SK-MEL-5 (cell line): ENCODE data around the genes INSL6, PLGRKT and CD274.

DNA sequence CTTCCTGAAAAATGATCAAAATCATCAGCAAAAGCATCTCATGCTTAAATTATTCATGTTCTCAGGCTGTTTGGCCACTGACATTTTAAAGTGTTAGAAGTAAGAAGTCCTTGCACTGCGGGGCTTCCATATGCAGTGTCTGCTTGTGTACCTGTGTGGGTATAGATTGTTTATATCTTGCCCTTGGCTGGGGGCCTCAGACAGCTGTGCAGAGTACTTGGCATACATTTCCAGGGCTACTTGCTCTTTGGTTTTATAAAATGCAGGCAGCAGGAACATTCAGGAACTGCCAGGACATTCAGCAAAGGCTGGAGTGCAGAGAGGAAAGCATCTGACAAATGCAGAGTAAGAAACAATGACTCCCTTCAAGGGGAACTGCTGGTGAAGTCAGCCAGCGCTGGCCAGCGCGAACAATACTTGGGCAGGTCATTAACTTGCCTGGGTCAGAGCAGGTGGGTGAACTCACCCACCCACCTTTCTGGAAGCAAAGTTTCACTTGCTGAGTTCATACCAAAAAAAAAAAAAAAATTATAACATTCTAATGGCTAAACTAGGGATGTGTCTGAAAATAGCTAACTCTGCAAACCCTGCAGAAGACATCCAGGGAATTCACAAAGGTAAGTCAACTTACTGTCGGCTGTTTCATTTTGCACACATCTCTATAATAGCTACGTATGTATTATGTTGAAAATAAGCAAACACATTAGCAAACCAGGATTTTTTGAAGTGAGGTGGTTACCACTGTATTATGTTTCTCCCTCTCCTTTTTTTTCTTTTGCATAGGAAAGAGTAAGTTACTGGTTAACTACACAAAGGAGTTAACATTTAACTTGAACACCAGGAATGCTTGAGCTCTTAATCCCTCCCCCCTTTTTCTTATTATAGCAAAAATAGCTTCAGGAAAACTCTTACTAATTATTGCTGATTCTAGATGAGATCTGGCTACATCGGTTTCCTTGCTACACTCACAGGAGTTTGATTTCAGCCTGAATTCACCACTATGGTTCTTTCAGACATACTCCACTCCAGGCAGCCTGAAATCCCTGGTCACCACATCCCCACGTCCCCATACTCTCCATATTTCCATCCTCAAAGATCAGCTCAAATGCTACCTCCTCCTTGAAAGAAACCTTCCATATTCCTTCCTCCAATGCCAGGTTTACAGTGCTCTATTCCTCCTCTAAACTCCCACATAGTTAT is 152.2 kb downstream of the GLIS3 start:
RAMPAGE:
- cytosol, long total RNA, result no peak
- long total RNA, result no peak
- nucleus, long total RNA, result no peak

DNA sequence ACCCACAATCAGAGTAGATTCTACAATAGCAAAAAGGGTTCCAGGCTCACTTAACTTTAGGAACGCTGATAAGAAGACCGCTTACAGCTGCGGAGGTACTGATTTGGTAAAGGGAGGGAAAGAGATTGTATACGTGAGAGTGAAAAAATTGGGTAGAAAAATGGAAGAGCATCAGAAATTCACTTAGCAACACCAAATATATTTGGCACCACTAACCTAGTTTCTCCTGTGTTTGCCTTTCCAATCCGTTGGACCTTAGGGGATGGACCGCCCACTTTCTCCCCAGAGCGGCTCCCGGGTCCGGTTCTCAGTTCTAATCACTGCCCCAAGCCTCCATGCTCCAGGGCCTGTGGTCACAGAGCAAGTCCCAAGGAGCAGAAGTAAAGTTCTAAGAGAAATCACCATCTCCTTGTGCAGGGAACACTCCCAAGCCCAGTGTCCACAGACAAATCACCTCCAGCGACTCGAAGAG is 820 bp upstream of the SLC1A1 start:
RAMPAGE:
- cytosol, long total RNA, result no peak
- long total RNA, result no peak
- nucleus, long total RNA, result no peak

DNA sequence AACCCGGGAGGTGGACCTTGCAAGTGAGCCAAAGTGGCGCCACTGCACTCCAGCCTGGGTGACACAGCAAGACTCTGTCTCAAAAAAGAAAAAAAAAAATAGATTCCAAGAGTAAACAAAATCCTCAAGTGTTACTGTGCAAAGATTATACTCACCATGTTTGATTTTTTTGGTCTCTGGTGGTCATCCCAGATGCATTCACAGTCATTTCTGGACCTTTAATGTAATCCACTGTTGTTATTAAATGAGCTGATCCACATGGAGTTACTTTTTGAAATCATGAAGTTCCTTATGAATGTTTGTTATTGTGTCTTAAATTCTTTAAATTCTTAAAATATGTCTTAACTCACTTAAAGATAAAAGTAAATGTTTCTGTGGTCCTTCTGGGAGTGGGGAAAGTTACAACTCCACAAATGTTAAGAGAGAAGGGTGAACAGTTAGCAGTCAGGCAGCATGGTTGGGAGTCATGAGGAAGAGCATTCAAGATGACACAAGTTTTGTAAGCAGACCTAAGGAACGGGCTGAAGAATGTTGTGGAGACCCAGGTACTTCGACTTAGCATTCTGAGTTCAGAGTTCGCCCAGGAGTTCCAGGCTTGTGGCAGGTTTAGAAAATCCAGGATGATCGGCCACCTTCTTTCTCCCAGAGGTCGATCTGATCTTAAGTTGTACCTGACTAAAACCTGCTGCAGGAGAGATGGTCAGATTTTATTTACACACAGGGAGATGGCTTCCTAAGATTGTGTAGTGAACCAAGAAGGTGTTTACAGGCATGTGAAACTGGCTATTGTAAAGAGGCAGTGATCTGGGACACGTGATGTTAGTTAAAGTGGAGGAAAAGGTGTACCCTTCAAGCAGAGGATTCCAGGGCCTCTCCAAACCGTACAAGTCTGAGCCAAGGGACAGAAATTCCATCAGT is 17.1 kb downstream of the SLC1A1 start:
RAMPAGE:
- cytosol, long total RNA, result no peak
- long total RNA, result no peak
- nucleus, long total RNA, result no peak

GRCh38 chr9:4554089-4554488 is 63.8 kb downstream of the SLC1A1 start:
RAMPAGE:
- cytosol, long total RNA, result no peak
- long total RNA, result no peak
- nucleus, long total RNA, result no peak

DNA sequence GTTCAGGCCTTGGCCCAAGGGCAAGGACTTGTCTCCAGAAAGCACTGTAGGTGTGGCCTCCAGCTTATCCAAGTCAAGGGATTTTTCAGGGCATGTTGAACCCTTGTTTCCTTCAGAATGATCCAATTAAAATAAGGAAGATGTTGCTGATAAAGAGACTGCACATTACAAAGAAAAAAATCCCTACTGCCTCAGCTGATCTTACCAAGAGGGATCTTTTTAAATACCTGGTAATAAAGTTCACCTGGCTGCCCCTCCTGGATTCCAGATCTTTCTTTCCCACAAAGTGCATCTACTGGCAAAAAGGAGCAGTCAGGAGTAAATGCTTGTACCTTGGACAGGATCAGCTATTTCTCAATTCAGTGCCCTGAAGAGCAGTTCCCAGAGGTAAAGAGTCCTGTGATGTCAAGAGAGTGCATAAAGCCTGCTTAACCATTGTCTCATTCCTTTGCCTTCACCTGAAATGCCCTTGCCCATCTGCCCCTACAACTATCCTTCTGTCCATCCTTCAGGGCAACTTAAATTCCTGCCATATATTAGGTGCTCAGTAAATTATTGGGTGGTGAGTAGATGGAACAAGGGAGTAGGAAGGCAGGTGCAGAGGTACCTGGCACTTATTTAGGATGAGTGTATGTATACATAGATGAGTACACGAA is 79.9 kb upstream of the PLPP6 start:
RAMPAGE:
- cytosol, long total RNA, result no peak
- long total RNA, result no peak
- nucleus, long total RNA, result no peak

GRCh38 chr9:4615132-4615715 is 46.9 kb upstream of the PLPP6 start:
RAMPAGE:
- cytosol, long total RNA, result no peak
- long total RNA, result no peak
- nucleus, long total RNA, result no peak

DNA sequence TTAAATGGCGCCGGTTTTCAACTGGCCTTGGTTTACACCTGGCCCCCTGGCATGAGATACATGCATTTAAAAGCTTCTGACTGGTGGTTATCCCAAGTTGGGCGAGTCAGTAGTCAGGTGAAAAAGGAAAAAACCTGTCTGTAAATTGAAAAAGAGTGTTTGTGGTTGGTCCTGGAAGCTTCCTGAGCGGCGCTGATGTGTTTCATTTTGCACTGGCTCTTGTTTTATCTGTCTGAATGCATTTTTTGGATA is 1.2 kb downstream of the RCL1 start:
RAMPAGE:
- cytosol, long total RNA, result no peak
- long total RNA, result no peak
- nucleus, long total RNA, result no peak

DNA sequence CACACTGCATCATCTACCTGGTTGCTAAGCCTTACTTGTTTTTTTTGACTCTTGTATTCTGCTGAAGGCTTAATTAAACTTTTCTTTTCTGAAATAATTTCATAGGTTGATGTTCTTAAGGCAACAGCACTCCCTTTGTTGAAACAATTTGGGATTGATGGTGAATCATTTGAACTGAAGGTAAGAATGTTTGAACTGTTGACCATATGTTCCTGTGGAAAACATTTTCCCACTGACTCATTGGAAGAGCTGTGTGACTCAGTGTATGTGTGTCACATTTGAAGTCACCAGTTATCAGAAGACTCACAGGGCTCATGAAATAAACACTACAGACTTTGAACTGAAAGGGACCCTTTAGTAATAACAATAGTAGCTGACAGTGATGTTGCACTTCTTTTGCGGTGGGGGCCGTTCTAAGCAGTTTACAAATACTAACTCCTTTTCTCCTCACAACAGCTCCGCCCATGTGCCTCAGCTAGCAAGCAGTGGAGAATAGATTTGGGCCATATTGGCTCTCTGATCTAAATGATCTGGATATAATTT is 40.4 kb downstream of the RCL1 start:
RAMPAGE:
- cytosol, long total RNA, result no peak
- long total RNA, result no peak
- nucleus, long total RNA, result no peak

DNA sequence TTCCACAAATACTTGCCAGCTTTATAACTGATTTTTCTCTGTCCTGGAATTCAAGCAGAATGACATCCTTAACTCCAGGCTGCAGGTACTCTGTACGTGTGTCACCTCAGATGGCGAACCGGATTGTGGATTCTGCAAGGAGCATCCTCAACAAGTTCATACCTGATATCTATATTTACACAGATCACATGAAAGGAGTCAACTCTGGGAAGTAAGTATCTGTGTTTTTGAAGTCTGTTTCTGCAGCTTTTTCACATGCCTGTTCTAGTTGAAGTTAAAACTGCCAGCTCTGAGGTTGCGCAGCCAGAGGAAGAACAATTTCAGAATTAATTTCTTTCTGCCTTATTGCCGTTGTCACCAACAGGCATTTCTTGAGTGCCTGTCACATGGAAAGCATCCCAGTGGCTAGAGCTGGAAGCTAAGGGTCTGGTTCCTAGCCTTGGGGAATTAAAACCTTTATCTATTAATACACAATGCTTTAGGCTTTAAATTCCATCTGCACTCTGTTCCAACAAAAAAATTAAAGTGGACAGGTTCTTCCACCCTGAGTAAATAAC is 48.5 kb downstream of the RCL1 start:
RAMPAGE:
- cytosol, long total RNA, result no peak
- long total RNA, result no peak
- nucleus, long total RNA, result no peak

GRCh38 chr9:4989556-4990591 is 4.8 kb downstream of the JAK2 start:
RAMPAGE:
- cytosol, long total RNA, result no peak
- long total RNA, result no peak
- nucleus, long total RNA, result no peak

RAMPAGE:
- cytosol, long total RNA, result no peak
- long total RNA, result no peak
- nucleus, long total RNA, result no peak
Measured at GRCh38 chr9:5134740-5136015, 50.3 kb downstream of the INSL6 start.

DNA sequence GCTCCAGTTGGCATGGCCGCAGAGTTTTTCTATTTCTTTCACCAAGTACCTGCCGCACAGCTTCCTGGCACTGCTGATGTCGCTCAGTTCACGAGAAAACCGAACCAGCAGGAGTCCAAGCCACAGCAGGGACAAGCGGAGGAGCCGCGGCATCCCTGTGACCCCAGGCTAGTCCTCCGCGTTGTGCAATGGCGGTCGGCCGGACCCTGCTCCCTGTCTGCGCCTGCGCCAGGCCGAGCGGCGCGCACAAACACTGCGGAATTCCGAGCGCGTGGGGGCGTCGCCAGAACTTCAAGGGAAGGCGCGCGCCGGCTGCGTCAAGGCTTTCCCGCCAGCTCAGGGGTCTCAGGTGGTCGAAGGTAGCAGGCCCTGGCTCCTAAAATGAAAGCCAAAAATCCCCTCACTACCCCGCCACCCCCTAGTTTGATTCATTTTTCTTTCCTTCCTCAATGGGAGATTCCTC is at the start of gene INSL6:
Gene INSL6 (minus strand): TSS at position 190 of the 463 bp plus-strand sequence.
RAMPAGE:
- cytosol, long total RNA, result no peak
- long total RNA, result no peak
- nucleus, long total RNA, result no peak

RAMPAGE:
- cytosol, long total RNA, result no peak
- long total RNA, result no peak
- nucleus, long total RNA, result no peak
Measured at GRCh38 chr9:5268990-5269462, 35.5 kb downstream of the RLN2 start.

GRCh38 chr9:5311241-5311440 is 6.6 kb upstream of the RLN2 start:
RAMPAGE:
- cytosol, long total RNA, result no peak
- long total RNA, result no peak
- nucleus, long total RNA, result no peak

DNA sequence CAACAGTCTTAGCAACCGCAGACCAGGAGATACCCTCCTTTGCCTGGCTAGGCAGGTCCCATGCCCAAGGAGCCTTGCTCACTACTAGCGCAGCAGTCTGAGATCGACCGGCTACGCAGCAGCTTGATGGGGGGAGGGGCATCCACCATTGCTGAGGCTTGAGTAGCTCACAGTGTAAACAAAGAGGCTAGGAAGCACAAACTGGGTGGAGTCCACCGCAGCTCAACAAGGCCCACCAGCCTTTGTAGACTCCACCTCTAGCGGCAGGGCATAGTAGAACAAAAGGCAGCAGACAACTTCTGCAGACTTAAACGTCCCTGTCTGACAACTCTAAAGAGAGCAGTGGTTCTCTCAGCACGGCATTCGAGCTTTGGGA is 12.5 kb downstream of the RLN1 start:
RAMPAGE:
- cytosol, long total RNA, result no peak
- long total RNA, result no peak
- nucleus, long total RNA, result no peak

DNA sequence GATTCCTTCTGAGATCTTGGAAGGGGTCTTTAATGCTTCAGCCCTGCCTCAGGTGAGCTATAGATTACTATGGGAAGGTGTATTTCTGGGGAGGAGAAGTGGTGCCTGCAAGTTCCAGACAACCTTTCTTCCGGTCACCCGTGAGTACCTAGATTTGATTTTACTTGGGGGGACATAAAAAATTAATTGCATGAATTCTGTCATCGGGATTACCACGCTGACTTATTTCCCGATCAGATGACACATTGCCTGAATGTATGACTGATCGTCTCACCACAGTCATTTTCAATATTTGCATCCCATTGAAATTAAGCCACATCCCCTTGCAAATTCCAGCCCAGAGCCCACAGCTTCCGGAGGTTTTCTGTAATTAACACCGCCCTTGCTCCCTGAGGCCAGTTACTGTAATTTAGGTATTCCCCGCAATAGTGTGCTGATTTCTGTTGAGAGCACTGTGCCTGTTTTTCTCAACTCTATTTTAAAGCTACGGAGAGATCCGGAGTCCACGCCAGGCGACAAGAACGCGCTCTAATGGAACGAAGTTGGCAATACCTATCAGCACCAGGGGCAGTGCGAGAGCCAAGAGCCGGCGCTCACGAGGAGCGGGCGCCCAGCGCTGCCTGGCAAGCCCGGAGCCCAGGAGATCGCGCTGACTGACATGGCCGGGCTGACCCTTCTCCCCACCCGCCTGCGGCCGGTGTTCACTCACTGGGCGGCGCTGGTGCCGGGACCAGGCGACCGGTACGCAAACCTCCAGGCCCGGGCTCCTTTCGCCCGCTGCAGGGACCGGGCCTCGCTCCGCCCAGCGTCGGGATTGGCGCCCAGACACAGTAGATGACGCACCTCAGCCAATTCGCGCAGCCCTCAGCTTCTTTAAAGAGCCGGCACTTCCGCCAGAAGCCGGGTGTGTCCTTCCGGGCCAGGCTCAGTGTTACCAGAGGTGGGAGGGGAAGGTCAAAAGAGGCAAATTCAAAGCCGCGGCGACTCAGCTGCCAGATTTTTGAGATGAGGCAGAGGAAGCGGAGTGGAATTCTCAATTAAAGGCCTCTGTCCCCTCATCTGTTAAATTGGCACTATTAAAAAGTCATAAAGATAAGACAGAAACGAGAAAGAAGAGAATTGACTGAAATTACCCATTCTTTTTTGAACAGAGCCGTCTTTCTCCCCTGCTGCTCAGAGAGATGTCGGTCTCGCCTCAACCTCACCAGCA is at the start of gene PLGRKT:
Gene PLGRKT (minus strand): TSS at position 846 of the 1,210 bp plus-strand sequence.
RAMPAGE:
- cytosol, long total RNA, result start-site peak on the minus strand centred at position 782 of the sequence, 57 bp wide, 1,268 and 1,058 reads in 2 replicates
- long total RNA, result start-site peak on the minus strand centred at position 800 of the sequence, 93 bp wide, 1,125 and 923 reads in 2 replicates
- nucleus, long total RNA, result start-site peak on the minus strand centred at position 774 of the sequence, 63 bp wide, 397 and 66 reads in 2 replicates

DNA sequence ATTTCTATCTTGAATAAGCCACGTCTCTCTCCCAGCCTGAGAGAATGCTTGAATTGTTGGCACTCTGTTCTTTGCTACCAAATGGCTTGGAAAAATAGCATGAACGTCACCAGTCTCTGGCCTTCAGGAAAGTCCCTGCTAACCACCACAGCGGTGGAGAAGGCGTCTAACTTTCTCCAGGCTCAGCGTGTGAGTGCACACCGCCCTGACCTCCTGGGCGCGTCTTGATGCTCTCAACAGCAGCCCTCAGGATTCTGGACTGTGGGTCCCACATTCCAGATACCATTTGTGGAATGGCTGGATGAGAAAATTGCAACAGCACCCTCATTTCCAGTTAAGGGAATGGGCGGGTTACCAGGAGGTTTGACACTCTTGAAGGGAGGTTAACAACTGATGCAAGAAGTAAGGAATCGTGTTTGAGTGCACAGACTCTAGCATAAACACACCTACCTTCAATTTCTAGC is 597 bp upstream of the PLGRKT start:
RAMPAGE:
- cytosol, long total RNA, result no peak
- long total RNA, result no peak
- nucleus, long total RNA, result no peak

DNA sequence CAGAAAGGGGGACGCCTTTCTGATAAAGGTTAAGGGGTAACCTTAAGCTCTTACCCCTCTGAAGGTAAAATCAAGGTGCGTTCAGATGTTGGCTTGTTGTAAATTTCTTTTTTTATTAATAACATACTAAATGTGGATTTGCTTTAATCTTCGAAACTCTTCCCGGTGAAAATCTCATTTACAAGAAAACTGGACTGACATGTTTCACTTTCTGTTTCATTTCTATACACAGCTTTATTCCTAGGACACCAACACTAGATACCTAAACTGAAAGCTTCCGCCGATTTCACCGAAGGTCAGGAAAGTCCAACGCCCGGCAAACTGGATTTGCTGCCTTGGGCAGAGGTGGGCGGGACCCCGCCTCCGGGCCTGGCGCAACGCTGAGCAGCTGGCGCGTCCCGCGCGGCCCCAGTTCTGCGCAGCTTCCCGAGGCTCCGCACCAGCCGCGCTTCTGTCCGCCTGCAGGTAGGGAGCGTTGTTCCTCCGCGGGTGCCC is at the start of gene CD274:
Gene CD274 (plus strand): TSS at position 411 of the 495 bp plus-strand sequence.
RAMPAGE:
- cytosol, long total RNA, result start-site peak on the plus strand centred at position 401 of the sequence, 37 bp wide, 9 and 14 reads in 2 replicates
- long total RNA, result start-site peak on the plus strand centred at position 401 of the sequence, 83 bp wide, 16 and 14 reads in 2 replicates
- nucleus, long total RNA, result no peak

DNA sequence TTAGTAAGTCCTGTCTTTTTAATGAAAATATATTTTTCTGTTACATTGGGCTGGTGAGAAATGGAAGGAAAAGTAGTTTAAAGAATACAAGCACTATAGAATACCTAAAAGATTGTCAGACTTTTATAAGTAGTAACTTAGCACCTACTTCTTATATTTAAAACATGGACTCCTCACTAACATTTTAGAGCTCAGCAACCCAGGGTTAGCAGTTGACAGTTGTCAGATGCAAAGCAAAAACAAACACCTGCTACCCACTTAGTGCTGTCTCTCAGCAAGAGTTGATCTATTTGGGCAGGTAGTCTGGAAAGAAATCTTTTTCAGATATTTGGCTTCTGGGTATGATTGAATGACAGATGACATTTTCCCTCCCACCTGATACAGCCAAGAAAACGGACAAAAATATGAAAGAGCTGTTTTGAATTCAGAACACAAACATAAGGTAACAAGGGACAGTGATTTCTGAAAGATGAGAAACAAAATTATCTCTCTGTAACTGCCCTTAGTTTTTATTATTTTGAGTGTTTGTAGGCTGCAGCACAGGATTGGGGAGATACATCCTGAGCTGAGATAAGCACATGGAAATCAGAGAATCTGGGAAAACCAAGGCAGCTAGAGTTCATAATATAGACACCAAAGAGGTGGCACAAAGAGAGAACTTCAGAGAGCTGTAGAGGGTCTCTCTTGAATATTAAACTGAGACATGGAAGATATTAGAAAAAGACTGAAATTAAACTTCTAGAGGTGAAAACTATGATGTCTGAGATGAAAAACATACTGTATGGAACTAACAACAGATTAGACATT is 96.8 kb downstream of the ERMP1 start:
RAMPAGE:
- cytosol, long total RNA, result no peak
- long total RNA, result no peak
- nucleus, long total RNA, result no peak

GRCh38 chr9:5832053-5832731 is 725 bp downstream of the ERMP1 start:
RAMPAGE:
- cytosol, long total RNA, result no peak
- long total RNA, result no peak
- nucleus, long total RNA, result no peak